ENCODE results near the gene GPR75.

- PRO-cap = no peak
Observed at GRCh38 chr2:47269688-47269945, 93.3 kb upstream of the CALM2 start.

- PRO-cap = no peak
Observed at GRCh38 chr2:47271224-47271540, 94.9 kb upstream of the CALM2 start.

DNA sequence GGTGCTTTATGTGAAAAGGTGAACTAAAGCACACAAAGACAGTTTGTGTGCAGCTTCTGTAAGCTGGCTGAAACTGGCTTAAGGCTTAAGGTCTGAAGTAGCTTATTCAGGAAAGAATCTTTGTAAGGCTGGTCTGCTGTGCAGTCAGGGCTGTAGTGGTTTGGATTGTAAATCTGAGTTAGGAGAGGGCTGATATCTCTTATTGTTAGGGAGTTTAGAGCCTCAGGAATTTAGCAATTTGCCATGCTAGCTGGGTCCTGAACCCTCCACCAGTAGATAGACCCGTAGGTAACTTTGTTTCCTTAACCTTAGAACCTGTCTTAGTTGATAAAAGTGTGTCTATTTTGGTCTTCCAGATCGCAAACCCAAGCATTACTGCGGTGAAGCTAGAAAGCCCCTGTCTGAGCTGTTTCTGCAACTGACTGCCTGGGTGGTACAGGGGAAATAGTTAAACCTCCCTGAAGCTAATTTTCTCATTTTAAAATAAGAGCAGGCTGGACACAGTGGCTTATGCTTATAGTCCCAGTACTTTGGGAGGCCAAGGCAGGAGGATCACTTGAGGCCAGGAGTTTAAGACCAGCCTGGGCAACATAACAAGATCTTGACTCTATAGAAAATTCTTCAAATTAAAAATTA is 67.9 kb upstream of the EPCAM start:
- PRO-cap = no peak

- PRO-cap = no peak
Observed at GRCh38 chr2:47357416-47357909, 11.6 kb upstream of the EPCAM start.

DNA sequence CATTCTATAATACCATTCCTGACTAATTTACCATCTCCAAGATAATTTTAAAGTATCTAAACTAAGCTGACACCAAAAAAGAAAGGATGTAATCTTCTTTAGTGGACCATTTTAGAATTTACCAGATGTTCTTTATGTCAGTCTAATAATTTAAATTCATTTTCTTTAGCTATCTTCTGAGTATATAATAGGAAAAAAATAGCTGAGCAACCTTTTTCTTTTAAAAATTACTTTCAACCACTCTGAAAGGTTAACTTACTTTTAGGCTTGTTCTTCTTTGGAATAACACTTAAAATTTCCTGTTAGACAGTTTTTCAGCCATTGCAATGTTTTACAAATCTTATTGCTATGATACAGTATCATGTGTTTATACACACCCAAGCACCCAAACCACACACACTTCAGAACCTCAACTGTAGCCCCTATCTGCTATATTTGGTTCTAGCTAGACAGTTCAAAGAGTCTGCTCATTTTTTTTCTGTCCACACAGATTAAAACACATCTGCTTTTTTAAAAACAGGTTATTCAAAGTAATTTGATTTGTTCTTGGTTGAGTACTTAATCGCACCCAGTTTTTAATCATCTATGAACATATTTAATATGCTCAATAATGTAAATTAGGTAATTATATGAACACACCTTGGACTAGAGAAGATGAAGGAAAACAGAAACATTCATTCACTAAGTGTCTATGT is 17.8 kb downstream of the FBXO11 start:
- PRO-cap = no peak

GRCh38 chr2:48253335-48253663 is 61.2 kb upstream of the FOXN2 start:
- PRO-cap = no peak

- PRO-cap = no peak
Observed at GRCh38 chr2:48343922-48344604, 29.6 kb downstream of the FOXN2 start.

DNA sequence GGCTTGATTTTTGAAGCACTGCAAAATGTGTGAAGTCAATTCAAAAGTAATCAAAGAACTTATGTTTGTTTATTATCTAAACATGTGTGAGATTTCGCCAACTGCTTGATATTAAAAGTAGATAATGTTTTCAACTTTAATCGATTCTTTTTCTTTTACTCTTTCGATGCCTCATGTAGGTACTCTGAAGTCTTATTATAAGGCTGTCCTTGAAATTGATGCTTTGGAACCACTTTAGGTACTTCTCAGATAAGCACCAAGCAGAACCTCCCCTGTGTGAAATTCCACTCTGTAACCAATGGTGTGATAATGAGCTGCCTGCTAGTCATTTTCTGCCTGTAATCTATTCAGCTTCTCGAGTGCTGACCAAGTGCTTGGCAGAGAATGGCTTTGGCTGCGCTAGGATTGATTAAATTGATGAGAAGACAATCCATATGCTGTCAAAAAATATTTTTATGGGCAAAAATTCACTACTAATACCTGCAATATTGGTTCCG is 42.8 kb upstream of the PPP1R21 start:
- PRO-cap = no peak

GRCh38 chr2:48441298-48441429 is 598 bp downstream of the PPP1R21 start:
- PRO-cap = no peak

DNA sequence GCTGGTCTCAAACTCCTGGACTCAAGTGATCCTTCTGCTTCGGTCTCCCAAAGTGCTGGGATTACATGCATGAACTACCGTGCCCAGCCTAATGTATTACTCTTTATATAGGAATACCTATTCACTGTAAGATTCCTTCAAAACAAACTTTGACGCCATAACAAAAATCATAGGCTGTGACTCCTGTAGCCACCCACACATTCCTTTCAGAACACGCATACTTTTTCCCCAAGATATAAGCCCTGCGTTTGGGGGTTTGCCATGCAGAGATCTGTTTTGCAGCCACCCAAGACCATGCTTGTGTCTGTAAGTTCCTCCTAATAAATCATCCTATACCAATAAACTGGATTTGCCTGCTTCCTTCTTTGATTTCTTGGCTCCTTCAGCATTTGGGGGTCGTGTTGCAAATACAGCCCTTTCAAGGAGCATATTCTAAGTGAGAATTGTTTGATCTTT is 43.4 kb downstream of the PPP1R21 start:
- PRO-cap = no peak

GRCh38 chr2:49459324-49459636 is 305.0 kb upstream of the FSHR start:
- PRO-cap = unidirectional peak, plus-strand start at chr2:49459455

- PRO-cap = no peak
Observed at GRCh38 chr2:49973795-49974380, 819.6 kb upstream of the FSHR start.

- PRO-cap = no peak
Observed at GRCh38 chr2:51028813-51029303, 3.1 kb downstream of the NRXN1 start.

- PRO-cap = no peak
Observed at GRCh38 chr2:53859597-53860507, at the start of gene GPR75. GPR75 (minus strand) TSS chr2:53859967.

- PRO-cap = no peak
Observed at GRCh38 chr2:53864868-53865582, 5.3 kb upstream of the GPR75 start.

GRCh38 chr2:53964810-53965891 is 5.6 kb downstream of the PSME4 start:
- PRO-cap = no peak

- PRO-cap = no peak
Observed at GRCh38 chr2:54258955-54259697, 3.1 kb upstream of the TSPYL6 start.

DNA sequence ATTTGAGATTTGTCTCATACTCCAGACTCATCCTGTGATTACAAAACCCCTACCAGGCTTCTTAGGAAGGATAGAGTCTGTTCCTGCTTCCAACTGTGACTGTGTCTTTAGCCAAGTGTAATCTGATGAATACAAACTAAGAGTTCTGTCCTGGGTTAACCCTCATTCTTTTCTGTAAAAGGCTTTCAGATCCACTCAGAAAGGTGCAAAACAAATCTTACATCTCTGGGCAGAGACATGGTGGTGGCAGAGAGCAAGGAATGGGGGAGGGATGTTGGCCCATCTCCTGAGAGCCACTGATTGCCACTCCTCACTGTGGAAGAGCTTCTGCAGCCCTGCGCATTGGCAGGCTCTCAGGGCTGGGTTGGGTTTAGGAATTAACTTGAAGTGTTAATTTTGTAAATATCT is 23.9 kb upstream of the SPTBN1 start:
- PRO-cap = unidirectional peak, minus-strand start at position 101 of the sequence

DNA sequence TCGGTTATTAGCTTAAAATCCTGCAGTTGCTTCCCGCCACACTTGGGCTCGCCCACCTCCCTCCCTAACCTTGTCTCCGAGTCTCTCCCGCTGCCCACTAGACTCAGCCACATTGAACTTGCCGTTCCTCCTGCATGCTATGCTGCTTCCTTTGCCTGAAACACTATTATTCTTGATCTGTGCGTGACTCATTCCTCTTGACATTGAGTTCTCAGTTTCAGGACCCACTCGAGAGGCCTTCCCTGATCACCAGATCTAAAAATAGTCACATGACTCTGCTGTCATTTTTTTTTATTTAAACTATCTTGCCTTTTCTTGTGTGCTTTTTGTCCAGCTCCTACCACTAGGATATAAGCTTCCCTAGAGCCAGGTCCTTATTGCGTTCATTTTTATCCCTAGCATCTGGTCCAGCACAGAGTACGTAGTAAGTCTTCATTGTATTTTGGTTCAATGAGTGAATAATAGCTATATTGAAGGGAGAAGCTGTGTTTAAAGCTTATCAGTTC is 68.6 kb downstream of the SPTBN1 start:
- PRO-cap = unidirectional peak, minus-strand start at position 144 of the sequence

- PRO-cap = no peak
Observed at GRCh38 chr2:54545596-54546671, 89.8 kb downstream of the SPTBN1 start.